Melanocyte of skin (primary cell): ENCODE results near the gene GTF2H4.

DNA sequence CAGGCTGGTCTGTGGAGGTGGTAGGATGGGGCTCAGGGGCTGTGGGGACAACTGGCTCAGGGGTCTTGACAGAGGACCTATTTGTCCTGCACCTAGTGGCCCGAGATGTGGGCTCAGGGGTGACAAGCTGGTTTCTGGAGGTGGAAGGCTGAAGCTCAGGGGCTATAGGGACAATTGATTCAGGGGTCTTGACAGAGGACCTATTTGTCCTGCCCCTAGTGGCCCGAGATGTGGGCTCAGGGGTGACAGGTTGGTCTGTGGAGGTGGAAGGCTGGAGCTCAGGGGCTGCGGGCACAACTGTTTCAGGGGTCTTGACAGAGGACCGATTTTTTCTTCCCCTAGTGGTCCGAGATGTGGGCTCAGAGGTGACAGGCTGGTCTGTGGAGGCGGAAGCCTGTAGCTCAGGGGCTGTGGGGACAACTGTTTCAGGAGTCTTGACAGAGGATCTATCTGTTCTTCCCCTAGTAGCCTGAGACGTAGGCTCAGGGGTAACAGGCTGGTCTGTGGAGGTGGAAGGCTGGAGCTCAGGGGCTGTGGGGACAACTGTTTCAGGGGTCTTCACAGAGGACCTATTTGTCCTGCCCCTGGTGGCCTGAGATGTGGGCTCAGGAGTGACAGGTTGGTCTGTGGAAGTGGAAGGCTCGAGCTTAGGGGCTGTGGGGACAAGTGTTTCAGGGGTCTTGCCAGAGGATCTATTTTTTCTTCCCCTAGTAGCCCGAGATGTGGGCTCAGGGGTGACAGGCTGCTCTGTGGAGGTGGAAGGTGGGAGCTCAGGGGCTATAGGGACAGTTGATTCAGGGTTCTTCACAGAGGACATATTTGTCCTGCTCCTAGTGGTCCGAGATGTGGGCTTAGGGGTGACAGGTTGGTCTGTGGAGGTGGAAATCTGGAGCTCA, 12.5 kb downstream of the MDC1 start:
- CAGE, long polyA plus RNA, 2 experiments: no peak in any of the 2 experiments

GRCh38 chr6:30730332-30731260, 10.4 kb downstream of the TUBB start:
- CAGE, long polyA plus RNA, 2 experiments: no peak in any of the 2 experiments

DNA sequence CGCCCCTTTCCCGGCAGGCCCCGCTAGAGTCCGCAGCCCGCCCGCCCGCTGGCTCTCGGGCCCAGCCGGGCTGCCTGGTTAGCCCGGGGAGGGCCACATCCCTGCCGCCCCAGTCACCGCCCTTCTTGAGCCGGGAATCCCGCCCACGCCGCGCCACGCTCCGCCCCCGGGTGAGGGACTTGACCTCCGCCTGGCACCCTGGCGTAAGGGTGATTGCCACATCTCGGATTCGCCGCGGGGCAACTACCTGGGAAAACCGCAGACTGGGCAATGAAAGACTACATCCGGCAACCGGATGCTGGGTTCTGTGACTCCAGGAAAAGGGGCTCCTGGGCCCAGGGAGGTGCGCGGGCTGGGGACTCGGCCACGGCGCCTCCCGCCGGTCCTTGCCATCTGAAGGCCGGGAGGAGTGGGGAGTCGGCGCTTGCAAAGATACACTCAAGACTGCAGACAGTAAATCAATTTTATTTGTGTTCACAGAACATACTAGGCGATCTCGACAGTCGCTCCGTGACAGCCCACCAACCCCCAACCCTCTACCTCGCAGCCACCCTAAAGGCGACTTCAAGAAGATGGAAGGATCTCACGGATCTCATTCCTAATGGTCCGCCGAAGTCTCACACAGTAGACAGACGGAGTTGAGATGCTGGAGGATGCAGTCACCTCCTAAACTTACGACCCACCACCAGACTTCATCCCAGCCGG, 419 bp upstream of the FLOT1 start:
- CAGE, long polyA plus RNA, 2 experiments: no peak in any of the 2 experiments

GRCh38 chr6:30747526-30747860, 3.1 kb upstream of the IER3 start:
- CAGE, long polyA plus RNA, 2 experiments: no peak in any of the 2 experiments

DNA sequence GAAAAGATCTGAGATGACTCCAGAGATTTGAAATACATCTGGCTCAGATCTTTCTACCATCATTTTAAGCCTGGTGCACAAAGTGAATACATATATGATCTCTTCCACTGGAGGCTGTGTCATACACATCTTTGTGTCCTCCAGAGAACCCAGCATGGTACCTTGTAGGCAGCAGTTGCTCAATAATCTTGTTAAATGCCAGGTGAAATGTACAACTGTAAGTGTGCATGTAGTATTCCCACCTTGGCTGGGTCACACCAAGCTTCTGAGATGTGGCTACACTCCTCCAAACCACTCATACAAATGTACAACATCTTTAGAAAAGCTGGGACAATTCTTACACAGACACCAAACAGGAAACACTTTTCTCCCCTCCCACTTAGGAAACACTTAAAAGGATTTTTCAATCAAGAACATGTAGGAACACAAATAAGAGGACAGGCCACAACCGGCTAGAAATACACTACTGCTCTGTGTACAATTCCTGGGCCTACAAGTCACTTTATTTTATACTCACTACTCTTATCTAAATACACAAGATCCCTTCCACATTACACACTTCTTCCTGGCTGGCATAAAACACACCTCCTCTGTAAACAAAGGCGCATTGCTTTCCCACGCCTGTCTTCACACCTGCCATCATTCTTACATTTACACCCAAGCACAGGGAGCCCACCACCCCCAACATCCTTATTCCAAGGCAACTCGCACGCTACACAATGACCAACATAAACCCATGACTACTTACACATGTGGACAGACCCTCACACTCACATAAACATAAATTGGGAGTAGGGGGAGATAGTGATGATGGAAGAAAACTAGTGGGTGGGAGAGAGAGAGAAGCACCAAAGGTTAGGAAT, 3.8 kb upstream of the IER3 start:
- CAGE, long polyA plus RNA, 2 experiments: no peak in any of the 2 experiments

- CAGE, long polyA plus RNA, 2 experiments: no peak in any of the 2 experiments
These were observed 22.2 kb upstream of the IER3 start for GRCh38 chr6:30766550-30767012.

DNA sequence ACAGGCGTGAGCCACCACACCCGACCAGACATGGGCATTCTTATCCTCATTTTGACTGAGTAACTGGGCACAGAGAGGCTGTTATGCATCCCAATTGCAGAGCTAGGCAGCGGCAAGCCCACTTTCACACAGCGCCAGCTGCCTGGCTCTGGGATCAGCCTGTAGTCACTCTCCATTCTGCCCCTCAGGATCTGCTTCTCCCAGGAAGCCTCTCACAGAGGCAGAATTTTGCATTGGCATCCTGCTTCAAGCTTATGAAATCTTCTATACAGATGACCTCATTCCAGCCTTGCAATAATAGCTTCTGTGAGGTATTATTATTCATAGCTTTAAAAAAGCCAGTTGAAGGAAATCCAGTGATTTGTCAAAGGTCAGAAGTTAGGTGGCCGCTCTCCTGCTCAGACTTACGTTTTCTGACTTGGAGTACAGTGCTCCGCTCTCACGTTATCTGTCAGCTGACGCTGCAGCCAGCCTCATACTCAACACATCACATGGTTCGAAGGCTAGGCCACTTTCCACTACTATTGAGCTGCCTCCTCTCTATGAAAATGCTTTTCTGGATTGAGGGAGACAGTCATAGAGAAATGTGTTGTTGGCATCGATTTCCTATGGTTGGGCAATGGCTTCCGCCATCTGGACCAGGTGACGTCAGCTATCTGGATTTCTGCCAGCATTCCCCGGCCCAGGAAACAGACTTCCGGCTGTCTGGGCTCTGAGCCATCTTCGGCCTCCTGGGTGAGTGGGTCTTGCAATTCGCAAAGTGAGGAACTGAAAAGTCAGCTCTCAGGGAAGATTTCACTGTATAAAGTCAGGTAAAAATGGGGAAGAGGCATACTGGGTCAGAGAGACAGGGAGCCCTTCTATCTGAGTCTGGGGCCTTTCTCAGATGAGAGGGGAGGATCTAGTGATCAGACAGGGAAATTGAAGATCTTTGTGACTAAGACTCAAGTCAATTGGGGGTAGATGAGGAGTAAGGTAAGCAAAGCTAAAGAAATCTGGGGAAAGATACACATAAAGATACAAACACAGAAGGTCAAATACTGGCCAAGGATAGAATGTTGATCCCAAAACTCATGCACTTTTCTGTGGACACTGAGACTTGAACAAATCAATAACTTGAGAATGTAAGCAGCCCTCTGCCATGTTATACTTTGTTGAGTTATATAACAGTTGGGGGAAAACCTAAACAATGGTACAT, 37.4 kb upstream of the IER3 start:
- CAGE, long polyA plus RNA, 2 experiments: no peak in any of the 2 experiments

GRCh38 chr6:30815086-30815983, 69.0 kb upstream of the DDR1 start:
- CAGE, long polyA plus RNA, 2 experiments: no peak in any of the 2 experiments

DNA sequence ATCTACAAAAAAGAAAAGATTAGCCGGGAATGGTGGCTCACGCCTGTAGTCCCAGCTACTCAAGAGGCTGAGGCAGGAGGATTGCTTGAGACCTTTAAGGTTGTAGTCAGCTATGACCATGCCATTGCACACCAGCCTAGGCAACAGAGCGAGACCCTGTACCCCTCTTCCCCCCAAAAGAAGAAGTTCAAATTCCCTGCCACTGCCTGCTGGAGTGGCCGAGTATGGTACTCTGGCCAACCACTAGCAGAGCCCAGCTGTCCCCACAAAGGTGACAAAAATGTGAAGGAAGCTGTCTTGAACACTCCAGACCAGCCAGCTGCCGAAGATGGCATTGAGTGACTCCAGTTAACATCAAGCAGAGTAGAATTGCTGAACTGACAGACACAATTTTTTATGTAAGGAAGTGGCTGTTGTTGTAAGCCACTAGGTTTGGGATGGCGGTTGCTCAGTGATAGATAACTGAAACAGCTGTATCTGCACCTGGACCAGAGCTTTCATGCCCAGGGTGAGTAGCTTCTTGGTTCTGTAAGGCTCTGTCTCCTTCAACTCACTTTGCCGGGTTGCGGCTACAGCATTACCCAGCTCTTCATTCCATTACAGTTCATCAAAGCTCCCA, 49.8 kb upstream of the DDR1 start:
- CAGE, long polyA plus RNA, 2 experiments: no peak in any of the 2 experiments

DNA sequence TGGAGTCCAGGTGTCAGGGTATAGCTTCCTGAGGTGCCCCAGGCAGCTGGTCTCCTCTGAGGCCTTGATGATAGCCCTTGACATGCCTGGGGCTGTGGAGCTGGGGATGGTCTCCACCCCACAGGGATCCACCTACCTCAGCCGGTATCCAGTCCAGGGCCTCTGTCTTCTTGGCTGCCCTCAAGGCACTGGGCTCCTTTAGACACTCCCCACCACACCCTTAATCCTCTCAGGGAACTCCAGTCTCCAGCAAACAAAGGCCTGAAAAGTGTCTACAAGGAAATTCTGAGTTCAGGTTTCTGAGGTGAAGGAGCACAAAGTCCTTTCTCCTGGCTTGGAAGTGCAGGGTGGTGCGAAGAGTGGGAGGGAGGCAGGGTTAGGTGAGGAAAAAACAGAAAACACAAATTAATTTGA, 44.6 kb upstream of the DDR1 start:
- CAGE, long polyA plus RNA, 2 experiments: no peak in any of the 2 experiments

DNA sequence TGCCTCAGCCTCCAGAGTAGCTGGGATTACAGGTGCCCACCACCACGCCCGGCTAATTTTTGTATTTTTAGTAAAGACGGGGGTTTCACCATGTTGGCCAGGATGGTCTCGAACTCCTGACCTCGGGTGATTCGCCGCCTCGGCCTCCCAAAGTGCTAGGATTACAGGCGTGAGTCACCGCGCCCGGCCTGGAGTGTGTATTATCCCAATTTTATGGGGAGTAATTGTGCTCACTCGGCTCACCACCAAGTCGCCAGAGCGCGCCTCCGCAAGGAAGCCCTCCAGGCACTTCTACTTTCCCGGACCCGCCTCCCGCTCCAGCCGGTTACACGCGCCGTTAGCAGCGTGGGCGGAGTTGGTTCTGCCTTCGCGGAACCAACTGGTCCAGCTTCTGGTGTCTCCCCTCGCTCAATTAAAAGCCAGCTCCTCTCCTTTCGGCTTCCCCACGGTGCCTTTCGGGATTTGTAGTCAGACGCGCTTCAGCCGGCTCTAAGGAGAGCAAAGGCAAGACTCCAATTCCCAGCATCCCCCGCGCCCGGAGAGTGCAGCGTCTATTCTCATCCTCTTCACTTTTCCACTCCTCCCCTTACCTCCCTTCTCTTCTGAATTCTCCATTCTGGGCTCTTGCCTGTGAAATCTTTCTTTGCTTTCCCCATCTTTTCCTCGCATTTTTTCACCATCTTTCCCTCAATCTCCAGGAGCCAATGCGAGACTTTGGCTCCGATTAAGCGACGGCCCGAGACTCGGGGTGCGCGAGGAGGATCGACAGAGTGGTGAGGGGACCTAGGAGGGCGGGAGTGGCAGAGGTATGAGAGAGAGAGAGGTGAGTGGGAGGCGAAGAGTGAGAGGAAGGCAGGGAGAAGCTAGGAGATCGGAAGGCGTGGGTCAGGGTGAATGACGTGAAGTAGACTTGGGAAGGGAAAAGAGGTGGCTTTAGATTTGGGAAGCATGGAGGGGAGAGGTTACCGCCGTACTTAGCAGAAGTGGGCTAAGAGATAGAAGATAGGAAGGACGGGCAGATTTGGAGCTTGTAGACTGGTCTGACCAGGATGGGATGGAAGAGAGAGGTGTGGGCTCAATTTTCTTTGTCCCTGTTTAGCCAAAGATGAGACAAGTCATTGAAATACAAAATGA, at the start of gene GTF2H4:
Gene GTF2H4, plus strand, starts transcription at position 577 of the 1,134 bp plus-strand sequence.
- CAGE, long polyA plus RNA, 2 experiments: no peak in any of the 2 experiments

DNA sequence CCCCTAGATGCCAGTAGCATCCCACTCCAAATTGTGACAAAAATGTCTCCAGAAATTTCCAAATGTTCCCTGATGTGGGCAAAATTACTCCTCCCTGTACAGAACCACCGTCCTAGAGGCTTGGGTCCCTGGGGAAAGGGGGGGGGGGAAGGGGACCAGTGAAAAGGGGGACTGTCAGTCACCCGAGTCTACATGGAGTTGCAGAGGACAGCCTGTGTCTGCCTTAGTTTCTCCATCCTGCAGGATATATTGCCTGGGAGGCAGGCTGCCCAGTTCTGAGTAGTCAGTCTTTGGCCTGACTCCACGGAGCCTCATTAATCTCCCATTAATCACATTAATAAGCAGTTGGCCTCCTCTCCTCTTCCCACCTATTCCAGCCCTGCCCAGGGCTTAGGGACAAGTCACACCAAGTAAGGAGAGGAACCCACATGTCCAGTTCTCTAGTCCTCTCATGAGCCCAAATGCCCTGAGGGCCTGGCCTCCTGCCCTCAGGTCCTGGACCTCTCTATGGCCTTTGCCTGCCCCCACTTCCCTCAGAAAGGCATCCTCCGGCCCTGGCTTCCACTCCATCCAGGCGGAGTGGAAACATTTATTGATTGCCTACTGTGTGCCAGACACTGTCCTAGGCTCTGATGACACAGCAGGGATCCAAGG, 1.3 kb upstream of the MUCL3 start:
- CAGE, long polyA plus RNA, 2 experiments: no peak in any of the 2 experiments

DNA sequence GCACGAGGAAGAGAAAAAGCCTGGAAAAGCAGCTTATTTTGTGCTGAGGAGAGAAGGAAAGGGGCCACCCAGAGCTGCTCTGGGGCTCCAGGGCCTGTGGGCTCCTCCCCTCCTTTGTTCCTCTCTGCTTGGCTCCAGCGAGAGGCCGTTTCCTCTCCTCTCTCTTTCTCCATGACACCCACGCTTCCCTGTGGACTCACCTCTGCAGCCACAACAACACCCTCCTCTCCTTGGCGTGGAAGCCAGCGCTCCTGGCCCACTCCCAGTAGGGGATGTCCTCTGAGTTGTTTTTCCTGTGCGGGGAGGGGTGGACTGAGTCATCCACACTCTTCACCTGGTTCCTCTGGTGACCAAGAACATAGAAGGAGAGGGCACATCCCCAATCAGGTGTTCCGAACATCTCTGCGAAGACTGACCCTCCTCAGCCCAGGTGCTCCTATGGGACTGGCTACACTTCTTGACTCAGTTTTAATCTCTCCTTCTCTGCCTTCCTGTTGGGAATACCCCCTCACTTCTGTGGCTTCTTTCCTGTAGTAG, 5.0 kb upstream of the CDSN start:
- CAGE, long polyA plus RNA, 2 experiments: no peak in any of the 2 experiments

- CAGE, long polyA plus RNA, 2 experiments: no peak in any of the 2 experiments
These were observed 6.4 kb upstream of the CDSN start for GRCh38 chr6:31126453-31127307.

DNA sequence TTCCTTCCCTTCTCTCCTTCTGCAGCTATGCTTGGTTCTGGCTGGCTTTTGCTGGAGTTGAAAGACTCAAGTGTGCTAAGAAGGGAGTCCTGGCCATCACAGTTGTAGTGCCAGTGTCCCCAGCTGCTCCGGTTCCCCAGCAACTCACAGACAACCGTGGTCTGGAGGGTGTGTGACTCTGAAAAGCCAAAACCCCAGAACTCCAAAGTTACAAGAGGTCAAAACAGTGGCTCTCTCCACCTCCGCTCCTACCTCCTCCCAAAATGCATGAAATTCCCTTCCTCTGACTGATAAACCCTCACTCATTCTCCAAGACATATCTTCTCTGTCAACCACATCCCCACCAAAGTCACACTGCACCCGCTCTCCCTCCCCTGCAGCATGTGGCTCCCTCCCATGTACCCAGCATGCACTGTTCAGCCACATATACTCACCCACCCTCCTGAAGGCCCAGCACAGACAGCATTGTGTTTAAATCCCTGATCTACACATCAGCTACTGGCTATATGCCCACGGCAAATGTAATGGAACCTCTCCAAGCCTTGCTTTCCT, 5.4 kb upstream of the POU5F1 start:
- CAGE, long polyA plus RNA, 2 experiments: no peak in any of the 2 experiments

GRCh38 chr6:31265961-31266576, 5.8 kb downstream of the HLA-C start:
- CAGE, long polyA plus RNA, 2 experiments: no peak in any of the 2 experiments

GRCh38 chr6:31270824-31271933, 713 bp downstream of the HLA-C start:
- CAGE, long polyA plus RNA, 2 experiments: no peak in any of the 2 experiments

- CAGE, long polyA plus RNA, 2 experiments: no peak in any of the 2 experiments
These were observed 5.3 kb downstream of the HLA-B start for GRCh38 chr6:31351641-31352181.

GRCh38 chr6:31352401-31353437, 4.3 kb downstream of the HLA-B start:
- CAGE, long polyA plus RNA, 2 experiments: no peak in any of the 2 experiments

GRCh38 chr6:31402347-31403289, 777 bp upstream of the MICA start:
- CAGE, long polyA plus RNA, 2 experiments: no peak in any of the 2 experiments